Measurements from ENCODE around the genes TRABD2B and SLC5A9.

DNA sequence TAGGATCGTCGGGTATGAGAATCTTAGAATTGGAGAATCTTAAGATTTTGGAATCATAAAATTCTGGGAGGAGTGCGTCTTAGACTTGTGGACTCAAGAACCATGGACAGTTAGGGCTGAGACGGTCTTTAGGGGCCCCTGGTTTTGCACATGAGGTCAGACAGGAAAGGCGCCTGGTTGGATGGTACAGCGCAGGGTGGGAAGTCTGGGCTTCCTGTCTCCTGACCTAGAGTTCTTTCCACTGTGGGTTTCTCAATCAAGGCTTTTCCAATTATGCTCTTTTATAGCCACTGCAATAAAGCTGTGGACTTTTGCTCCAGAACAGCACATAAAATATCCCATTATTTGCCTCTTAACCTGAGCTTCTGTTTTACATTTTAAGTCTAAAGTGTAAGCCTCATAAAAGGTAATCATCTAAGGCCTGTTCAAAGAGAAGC, 270.2 kb downstream of the TRABD2B start:
- PRO-cap, result no peak

GRCh38 chr1:47808665-47809143, 188.5 kb downstream of the TRABD2B start:
- PRO-cap, result no peak

DNA sequence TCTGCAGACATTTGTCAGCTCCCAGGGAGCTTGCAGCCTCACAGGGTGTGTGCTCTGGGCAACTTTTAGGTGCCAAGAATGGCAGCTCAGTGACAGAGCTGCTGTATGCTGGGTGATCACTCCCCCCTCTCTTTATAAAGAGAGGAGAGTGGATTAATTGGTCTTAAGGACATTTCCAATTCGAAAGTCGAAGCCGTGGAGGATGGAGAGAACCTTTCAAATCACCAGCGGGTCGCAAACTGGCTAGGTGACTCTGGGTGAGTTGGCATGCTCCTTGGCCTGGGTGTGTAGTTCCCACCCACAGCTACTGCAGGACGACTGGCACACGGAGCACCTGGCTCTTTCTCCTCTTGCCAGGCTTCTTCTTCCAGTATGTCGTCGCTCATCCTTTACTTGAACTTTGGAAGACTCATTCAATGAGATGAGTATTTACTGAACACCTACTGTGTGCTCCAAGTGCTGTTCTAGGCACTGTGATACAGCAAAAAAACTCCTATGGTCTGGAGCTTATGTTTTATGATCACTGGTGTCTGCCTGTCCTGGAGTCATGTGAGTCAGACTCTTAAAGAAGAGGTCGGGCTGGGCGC, 165.6 kb downstream of the TRABD2B start:
- PRO-cap, result no peak

GRCh38 chr1:47963414-47964070, 33.6 kb downstream of the TRABD2B start:
- PRO-cap, result no peak

GRCh38 chr1:47997030-47998129, at the start of gene TRABD2B:
TRABD2B (minus strand) TSS chr1:47997385.
- PRO-cap, result no peak

DNA sequence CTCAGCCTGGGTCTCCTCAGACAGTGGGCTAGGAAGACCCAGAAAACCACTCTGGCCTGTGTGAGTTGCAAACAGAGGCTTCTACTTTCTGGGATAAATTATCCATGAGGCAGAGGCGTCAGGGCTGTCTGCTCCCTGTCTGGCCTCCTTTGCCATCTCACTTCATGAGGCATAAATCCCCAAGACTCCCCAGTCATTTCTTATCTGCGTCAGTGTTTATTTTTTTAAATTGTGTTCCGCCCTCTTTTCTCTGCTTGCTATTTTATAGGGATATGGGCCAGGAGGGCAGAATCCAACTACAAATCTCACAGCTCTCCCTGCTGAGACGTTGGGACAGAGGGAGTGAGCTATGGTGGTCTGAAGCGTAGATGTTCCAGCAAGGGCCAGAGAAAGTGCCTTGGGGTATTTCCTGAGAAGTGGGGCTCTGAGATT, 80.7 kb upstream of the TRABD2B start:
- PRO-cap, result no peak

GRCh38 chr1:48222423-48222813, at the start of gene SLC5A9:
SLC5A9 (plus strand) TSS chr1:48222716.
- PRO-cap, result no peak

DNA sequence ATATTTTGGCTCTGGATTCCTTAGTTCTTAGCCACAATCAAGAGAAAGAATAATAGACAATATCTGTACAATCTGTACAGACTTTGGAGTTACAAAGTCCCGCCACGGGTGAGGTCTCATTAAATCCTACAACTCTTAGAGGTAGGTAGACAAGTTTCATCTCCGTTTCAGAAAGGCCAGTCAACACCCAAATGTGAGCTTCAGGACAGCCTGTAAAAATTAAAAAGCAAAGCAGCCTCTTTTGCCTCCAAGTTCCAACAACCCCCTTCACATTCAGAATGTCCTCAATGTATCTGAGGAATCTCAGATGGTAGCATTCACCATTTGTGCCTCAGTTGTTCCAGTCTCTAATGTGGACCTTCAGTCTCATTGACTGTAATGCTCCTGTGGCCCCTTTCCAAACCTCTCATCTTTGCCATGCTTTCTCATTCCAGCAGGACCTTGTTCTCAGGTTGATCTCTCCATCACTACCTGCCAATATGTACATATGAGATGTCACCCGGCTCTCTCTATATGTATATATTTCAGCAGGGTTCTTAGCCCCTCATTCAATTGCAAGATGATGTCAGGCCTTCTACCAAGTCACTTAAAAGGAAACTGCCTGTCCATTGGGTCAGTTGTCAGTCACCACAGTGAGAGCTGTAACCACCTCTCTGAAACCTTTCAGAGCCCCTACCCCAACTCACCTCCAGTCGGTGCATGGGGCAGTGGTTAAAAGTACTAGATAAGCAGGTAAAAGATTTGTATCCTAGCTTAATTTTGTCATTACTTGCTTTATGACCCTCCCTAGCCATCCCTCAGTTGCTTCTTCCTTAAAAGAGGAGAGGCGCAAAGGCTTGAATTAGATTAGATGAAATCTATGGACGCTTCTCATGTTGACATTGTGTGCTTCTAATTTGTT, 30.9 kb downstream of the SLC5A9 start:
- PRO-cap, result no peak

DNA sequence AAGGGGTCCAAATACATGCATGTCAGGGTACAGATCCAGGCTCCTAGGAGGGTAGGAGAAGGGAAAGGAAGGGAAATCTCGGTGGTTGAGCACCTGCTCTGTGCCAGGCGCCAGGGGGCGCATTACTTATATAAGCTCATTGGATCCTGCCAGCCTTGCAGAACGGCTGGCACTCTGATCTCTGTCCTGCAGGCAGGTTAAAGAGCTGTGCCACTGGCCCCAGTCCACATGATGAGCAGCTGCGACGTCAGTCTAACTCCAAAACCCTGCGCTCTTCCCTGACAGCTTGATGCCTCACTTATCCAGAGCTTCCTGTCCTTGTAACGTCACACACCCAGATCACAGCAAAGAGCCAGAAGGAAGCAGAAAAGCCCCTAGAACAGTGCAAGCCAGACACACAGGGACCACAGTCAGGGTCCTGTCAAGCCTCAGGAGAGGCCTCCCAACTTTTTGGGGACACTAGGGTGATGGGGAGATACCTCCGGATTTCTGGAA, 99.2 kb downstream of the BEND5 start:
- PRO-cap, result no peak

- PRO-cap, result no peak
Measured at GRCh38 chr1:50047690-50048470, 24.1 kb upstream of the AGBL4 start.

DNA sequence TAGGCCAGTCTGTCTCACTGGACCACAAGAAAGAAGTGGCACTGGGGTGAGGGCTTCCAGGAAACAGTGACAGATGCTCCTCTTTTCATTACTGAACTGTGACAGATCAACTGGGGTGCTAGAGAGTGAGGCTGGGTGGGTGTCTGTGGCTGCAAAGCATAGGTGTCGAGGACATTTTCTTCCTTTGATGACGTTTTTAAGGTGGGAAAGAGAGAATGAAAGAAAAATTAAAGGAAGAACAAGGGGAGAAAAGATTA, 27.7 kb upstream of the DMRTA2 start:
- PRO-cap, result no peak

DNA sequence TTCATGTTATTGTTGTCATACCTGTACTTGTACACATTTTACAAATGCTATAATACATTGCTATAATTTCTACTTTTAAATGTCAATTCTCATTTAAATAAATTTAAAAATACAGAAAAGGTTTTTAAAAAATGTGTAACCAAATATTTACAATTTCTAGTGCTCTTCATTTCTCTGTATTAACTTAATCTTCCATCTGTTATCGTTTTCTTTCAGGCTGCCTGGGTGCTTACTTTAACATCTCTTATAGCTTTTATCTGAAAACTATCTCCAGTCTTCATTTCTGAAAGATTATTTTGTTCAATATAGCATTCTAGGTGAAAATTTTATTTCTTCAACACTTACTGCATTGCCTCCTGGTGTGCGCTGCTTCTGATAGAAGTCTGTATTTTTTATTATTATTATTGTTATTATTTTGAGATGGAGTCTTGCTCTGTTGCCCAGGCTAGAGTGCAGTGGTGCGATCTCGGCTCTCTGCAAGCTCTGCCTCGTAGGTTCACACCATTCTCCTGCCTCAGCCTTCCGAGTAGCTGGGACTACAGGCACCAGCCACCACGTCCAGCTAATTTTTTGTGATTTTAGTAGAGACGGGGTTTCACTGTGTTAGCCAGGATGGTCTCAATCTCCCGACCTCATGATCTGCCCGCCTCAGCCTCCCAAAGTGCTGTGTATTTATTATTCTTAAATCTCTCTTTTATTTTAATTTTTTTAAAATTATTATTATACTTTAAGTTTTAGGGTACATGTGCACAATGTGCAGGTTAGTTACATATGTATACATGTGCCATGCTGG, 201.4 kb downstream of the FAF1 start:
- PRO-cap, result no peak

DNA sequence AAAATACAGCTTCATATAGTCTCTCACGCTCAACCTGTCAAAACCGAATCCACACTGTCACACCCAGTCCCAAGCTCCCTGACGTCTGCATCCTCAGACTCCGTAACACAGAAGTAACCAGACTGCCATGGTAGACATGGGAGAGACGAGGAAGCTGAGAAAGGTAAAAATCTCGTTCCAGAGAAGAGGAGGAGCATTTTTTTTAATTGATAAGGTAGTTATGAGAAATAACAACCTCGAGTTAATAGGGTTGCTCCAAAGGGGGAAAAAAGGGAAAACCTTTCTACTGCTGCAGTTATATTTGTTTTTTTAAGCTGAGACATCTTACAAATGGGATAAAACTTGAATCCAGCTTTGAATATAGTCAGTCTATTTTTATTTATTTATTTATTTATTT, 572 bp upstream of the FAF1 start:
- PRO-cap, result no peak

- PRO-cap, result no peak
Measured at GRCh38 chr1:50977305-50977536, 7.2 kb downstream of the CDKN2C start.

DNA sequence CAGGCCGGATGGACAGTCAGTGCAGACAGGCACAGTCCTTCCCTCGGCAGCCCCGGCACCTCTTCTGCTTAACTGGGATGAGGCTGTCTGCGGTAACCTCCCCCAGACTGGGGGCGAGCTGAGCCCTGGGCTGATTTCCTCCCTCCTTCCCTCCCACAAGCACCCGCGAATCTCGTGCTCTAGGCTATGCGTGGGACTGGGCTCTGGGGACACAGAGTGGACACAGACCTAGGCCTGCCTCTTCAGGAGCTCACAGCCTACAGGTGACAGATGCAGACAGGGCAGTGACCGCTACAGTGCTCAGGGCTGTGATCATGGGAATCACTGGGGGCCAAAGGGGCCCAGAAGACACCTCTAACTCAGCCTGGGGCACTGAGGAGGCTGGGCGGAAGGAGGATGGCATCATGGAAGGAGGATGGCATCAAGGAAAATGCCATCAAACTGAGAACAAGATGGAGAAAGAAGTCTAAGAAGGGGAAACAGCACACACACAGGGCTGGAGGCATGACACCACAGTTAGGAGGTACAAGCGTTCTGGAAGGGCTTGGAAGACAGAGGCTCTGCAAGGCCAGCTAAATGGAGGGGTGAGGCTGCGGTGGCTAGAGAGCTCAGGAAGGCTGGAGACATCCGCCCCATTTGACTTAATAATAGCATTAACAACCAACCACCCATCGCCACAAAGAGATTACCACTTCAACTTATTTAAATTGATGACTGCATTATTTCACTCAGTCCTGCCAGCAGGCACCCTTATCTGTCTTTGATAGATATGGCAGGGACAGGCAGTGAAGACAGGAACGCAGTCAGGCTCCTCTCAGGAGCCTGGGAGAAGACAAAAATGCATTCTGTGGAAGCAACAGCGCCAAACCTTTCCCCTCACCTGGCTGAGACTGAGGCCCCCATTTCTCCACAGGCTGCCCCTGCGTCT, 4.2 kb downstream of the TTC39A start:
- PRO-cap, result no peak

- PRO-cap, result no peak
Measured at GRCh38 chr1:51478756-51479608, 40.1 kb downstream of the EPS15 start.

GRCh38 chr1:51514416-51515089, 4.5 kb downstream of the EPS15 start:
- PRO-cap, result no peak

GRCh38 chr1:51517797-51519007, 864 bp downstream of the EPS15 start:
- PRO-cap, result no peak

DNA sequence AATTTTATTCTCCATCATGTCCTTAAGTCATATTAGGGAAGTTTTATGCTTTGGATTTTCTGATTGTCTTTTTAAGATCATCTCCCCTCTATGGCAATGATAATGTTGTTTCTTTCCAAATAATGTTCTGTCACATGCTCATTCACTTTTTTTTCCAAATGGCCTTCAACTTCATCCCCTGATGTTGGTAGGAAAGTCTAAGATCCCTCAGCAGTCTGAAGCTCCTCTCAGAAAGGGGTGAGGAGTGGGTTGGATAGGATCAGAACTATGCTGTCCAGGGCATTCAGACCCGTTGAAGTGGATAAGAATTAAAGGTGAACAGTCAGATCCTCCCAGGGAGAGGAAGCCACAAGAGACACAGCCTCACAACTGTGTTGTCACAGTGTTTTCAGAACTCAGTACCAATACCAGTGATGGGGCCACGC, 15.2 kb upstream of the EPS15 start:
- PRO-cap, result no peak

GRCh38 chr1:51548804-51549452, 29.9 kb upstream of the EPS15 start:
- PRO-cap, result no peak

Data from mesenteric fat pad (tissue), 1 donor.